HT1080 (cell line): ENCODE measurements around the genes BHLHA15 and TECPR1.

GRCh38 chr7:94701490-94701847 is 45.5 kb upstream of the SGCE start:
RAMPAGE:
- cytosol, long total RNA = no peak
- long total RNA = no peak
- nucleus, long total RNA = no peak

GRCh38 chr7:95401456-95402035 is 5.4 kb upstream of the PON3 start:
RAMPAGE:
- cytosol, long total RNA = no peak
- long total RNA = no peak
- nucleus, long total RNA = no peak

DNA sequence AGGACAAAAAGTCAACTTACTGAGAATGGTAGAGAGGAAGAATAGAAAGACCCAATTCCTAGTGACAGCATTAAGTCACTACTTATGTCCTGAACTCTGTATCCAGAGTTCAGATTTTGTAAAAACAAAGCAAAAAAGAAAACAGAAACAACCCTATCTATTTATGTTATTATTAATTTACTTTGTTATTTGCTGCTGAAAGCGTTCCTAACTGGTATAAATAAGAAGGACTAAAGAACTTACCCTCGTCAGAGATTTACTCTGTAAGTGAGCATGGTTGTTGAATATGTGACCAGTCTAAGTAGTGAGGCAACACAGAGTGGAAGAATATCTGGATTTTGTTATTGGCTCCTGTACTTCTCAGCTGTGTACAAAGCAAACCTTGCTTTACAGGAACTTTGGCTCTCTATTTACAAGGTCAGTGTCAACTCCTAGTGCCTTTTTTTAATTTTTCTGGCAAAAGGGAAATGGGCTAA is 35.8 kb downstream of the PDK4 start:
RAMPAGE:
- cytosol, long total RNA = no peak
- long total RNA = no peak
- nucleus, long total RNA = no peak

DNA sequence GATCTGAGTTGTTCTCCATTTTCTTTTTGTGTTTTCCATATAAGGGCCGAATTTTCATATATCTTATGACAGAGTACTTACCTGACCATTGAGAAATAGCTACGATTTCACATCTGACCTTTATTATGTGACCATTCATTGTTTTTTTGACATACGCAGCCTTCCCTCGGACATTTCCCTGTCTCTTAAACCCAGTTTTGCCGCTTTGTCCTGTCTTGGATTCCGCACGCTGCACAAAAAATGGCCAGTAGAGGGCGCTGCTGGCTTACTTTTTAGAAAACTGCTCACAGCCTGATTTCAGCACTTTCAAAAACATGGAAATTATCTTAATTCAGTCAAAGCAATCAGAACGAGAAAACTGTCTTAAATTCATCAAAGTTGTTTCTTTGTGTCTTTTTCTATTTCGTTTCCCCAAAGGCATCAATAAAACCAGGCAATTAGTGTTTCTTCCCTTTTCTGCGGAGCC is 144.2 kb downstream of the DYNC1I1 start:
RAMPAGE:
- cytosol, long total RNA = no peak
- long total RNA = no peak
- nucleus, long total RNA = no peak

DNA sequence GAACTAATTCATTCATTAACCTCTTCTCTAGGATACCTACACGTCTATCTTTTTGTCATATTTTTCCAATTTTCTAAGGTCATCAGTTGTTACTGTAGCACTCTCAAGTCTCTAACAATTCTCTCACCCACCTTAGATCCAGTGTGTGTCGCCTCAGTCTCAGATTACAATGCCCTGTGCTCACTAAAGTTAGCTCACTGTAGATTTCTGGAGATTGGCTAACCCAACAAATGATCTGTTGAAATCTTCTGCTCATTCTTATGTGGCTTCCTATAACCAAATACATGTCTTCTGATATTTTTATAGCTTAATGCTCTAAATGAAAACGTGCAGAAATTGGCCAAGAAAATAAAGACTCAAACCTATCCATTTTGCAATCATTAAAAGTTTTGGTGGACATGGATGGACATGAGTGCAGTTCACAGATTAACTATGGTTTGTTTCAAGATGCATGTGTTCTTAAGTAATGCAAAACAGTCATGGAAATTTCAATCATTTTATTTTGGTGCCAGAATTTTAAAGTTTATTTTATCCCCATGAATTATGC is 142.5 kb downstream of the SLC25A13 start:
RAMPAGE:
- cytosol, long total RNA = no peak
- long total RNA = no peak
- nucleus, long total RNA = no peak

DNA sequence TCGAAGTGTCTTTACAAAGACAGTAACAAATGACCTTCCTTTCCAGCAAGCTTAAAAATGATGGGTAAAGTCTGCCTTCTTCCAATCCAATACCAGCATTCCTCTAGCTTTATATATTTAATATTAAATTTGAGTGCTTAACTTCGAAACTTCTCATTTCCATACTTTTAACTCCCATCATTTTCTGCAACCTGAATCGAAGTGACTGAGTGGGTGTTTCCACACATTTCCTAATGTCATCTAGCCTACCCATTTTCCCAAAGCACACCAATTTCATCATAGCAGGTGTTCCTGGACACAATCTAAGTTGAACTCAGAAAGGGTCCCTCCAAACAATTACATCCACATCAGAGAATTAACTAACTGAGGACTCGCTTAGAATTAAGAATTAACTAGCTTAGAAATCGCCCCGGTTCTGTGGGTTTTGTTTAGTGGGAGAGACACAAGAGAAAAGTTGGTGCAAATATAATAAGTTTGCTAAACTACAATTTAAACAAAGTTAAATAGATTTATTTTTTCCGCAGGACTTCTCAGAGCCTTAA is 100.3 kb downstream of the SLC25A13 start:
RAMPAGE:
- cytosol, long total RNA = no peak
- long total RNA = no peak
- nucleus, long total RNA = no peak

RAMPAGE:
- cytosol, long total RNA = no peak
- long total RNA = no peak
- nucleus, long total RNA = no peak
These were observed 83.3 kb downstream of the SLC25A13 start for GRCh38 chr7:96238529-96239026.

GRCh38 chr7:96242309-96243046 is 79.4 kb downstream of the SLC25A13 start:
RAMPAGE:
- cytosol, long total RNA = no peak
- long total RNA = no peak
- nucleus, long total RNA = no peak

GRCh38 chr7:96264056-96264515 is 57.8 kb downstream of the SLC25A13 start:
RAMPAGE:
- cytosol, long total RNA = no peak
- long total RNA = no peak
- nucleus, long total RNA = no peak

DNA sequence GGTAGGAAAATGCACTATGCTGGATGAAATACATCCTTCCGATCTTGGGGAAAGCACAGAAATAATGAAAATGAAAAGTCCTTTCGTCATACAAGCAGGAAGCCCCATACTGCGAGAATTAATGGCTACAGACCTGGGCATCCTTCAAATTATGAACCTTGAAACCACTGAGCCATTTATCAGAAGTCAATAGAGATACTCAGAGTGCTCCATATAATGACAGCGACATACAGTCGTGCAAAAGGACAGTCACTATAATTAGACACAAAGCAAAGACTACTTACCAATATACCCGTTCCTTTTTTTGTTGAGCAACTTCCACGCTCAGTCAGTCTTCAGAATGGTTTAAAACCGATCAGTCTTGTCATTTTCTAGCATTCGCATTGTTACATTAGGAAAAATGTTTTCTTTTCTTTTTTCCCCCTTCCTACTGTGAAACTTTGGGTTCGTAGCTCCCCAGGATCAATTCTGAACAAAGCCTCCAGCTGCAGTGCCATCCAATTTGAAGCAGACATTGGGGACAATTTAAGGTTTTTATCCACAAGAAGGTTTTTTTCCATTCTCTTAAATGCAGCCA is 6.3 kb downstream of the DLX6 start:
RAMPAGE:
- cytosol, long total RNA = no peak
- long total RNA = no peak
- nucleus, long total RNA = no peak

RAMPAGE:
- cytosol, long total RNA = no peak
- long total RNA = no peak
- nucleus, long total RNA = no peak
These were observed 2.9 kb upstream of the DLX5 start for GRCh38 chr7:97027521-97027893.

DNA sequence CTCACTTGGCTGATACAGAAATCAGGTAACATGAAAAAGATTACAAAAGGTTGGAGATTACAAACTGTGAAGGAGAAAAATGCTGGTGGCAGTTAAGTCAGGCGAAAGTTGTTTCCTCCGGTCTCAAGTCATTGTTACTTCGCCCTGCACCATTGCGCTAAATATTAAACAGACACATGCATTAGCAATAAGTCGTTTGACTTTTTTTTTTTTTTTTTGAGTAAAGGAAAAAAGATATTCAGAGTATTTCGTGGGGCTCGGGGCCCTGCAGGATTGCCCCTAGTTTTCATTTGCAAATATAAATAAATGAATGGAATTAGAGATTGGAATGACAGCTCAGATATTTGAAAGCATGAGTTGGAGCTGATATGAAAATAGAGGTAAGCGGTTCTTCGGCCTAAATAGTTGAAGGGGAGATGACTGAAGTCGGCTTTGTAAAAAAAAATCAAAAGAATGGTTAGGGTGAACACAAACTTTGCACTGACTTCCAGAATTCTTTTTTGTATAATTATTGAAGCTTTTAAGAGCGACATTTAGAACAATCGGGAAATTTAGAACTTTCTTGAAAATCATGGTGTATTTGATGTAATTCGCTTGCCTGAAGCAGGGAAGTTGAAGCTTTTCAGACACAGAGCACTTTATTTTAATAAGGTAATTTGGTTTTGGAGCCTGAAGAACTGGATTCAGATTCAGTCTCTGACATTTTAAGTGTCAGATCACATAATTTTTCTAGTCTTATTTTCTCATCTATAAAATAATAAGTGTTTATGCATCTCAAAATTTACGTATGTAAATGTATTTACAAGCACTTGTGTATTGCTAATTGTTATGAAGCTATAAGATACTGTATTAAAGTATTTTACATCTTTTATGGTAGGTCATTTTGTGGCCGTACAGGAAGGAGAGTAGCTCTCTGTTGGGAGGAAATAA is 1.1 kb downstream of the SDHAF3 start:
RAMPAGE:
- cytosol, long total RNA = no peak
- long total RNA = no peak
- nucleus, long total RNA = no peak

DNA sequence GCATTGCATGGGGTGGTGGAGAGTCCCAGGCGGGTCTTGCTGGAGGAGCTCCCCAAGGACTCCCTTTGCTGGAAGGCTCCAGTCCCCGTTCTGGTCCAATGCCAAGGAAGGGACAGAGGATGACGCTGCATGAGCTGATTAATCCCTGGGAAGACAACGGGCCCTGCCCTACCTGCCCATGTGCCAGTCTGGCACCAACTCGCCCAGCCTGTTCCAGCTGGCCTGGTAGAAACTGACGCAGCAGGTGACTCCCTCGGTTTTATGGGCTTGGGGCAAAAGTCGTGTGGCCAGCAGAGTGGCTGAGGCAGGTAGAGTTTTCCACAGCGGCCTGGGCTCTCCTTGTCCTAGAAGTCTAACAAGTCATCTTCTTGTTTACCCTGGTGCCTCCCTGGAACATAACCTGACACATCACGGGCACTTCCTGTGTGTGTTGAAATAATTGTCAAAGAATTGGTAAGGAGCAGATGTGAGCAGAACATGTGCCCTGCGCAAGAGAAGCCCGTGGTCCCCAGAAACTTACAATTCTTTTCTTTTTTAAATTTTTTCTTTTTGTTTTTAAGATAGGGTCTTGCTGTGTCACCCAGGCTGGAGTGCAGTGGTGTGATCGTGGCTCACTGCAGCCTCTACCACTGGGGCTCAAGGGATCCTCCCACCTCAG is 20.3 kb upstream of the LMTK2 start:
RAMPAGE:
- cytosol, long total RNA = no peak
- long total RNA = no peak
- nucleus, long total RNA = no peak

DNA sequence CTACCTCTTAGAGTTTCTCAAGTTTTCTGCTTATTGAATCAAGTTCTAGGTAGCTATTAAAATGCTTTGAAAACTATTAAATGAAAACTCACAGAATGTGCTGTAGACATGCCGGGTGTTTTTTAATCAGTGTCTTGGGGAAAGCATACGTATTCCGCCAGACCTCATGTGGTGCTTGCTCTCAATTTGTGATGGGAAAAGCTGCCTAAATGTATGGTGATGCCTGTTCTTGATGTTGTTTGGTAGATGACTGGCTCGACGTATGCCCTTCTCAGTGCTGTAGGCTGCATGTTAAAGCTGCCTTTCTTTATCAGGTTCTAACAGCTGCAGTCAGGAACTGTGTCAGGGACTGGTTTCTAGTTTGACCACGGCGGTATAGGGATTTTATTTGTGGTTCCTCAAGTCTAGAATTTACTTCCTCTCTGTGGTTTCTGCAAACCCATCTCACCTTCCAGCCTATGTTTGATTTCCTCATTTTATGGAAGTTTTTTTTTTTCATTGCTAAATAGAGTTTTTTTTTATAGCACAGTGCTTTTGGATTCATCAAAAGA is 26.4 kb downstream of the LMTK2 start:
RAMPAGE:
- cytosol, long total RNA = no peak
- long total RNA = no peak
- nucleus, long total RNA = no peak

DNA sequence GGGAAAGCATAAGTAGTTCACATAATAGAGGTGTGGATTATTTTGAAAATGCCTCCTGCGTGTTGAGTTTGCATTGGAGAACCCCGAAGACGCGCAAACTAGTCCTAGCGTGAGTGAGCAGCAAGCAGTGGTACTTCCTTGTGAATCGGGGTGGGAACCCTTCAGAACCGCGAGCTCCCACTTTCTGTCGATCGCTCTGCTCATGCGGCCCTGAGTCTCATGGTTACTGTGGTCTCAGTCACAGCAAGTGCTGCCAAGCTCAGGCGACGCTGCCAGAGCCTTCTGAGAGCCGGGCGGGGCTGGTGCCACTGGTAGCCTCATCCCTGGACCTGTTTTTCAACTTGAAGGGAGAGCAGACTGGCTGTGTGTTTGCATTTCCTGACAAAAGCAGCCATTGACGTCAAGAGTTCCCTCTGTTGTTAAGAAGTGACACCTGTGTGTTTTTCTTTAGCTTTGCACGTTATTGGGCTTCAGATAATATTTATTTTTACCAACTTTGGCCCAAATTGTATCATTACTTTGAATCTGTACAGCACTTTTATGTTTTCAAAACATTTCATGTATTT is 32.9 kb upstream of the BHLHA15 start:
RAMPAGE:
- cytosol, long total RNA = no peak
- long total RNA = no peak
- nucleus, long total RNA = no peak

DNA sequence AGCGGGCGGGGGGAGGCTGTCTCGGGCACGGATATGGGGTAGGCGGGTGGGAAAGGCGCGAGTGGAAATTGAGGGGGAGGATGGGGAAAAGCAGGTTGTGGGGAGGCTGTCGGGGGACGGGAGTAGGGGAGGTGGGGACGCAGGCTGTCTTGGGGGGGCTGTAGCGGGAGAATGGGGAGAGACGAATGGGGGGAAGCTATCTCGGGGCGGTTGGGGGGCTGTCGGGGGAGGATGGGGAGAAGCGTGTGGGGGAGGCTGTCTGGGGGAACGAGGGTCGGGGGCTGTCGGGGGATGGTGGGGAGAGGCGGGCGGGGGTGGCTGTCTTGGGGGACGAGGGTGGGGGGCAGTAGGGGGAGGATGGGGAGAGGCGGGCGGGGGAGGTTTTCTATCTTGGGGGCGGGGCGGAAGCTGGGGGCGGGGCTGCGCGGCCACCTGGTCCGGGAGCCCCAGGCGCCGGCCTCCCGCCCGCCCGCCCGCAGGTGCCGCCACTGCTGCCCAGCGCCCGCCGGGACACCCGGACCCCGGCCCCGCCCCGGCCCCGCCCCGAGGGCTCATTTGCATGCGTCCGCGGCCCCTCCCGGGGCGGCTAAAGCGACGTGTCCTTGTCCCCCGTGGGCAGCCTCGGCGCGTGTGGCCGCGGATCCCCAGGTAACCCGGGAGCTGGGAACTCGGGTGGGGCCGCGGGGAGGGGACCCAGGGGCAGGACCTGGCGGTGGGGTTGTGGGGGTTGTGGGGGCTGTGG is at the start of gene BHLHA15:
Gene BHLHA15, plus strand, starts transcription at position 589 of the 742 bp plus-strand sequence.
RAMPAGE:
- cytosol, long total RNA = no peak
- long total RNA = no peak
- nucleus, long total RNA = no peak

RAMPAGE:
- cytosol, long total RNA = no peak
- long total RNA = no peak
- nucleus, long total RNA = no peak
These were observed 4.3 kb downstream of the BHLHA15 start for GRCh38 chr7:98215361-98216044.

GRCh38 chr7:98251166-98252252 is at the start of gene TECPR1:
Gene TECPR1, minus strand, starts transcription at chr7:98252232.
RAMPAGE:
- cytosol, long total RNA = no peak
- long total RNA = no peak
- nucleus, long total RNA = no peak

RAMPAGE:
- cytosol, long total RNA = no peak
- long total RNA = no peak
- nucleus, long total RNA = no peak
These were observed 11.7 kb downstream of the BRI3 start for GRCh38 chr7:98292715-98294093.

RAMPAGE:
- cytosol, long total RNA = no peak
- long total RNA = no peak
- nucleus, long total RNA = no peak
These were observed 755 bp upstream of the NPTX2 start for GRCh38 chr7:98616232-98616828.